Neural cell (in vitro differentiated cells): ENCODE results near the genes ATF1, SCN8A, TMDD1 and ANKRD33.

DNA sequence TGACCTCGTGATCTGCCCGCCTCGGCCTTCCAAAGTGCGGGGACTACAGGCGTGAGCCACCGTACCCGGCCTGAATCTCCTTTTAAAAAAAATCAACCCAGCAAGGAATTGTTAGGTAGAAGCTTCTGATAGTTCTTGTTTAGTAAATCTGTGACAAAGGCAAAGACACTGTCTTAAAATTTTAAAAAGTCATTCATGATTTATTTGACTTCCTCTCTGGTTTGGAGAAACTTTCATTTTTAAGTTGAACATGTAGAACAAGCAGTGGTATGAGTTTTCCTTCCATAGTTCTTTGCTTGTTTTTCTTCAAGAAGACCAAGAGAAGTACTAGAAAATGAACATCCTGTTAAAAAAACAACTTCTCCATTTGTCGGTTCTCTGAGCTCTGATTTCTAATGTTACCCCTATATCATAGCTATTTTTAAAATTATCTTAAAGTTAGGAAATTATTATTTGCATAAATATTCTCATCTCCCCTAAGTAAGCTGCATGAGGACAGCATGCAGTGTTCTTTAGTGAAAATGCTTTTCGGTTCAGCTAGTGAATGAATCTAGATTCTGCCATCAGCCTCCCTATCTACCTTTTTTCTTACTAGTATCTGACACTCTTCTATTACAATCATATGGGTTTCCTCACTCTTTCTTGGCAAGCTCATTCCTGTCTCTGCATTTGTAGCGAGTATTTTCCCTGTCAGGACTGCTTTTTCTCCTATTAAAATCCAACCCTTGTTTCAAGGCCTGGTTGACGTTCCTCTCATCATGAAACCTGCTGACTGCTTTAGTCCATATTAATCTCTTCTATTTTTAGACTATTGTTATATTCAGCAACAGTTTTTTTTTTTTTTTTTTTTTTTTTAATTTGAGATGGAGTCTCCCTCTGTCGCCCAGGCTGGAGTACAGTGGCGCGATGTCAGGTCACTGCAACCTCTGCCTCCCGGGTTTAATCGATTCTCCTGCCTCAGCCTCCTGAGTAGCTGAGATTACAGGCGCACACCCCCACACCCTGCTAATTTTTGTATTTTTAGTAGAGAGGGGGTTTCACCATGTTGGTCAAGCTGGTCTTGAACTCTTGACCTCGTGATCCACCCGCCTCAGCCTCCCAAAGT lies 15.8 kb downstream of the DIP2B start:
- RAMPAGE, long total RNA: no peak

DNA sequence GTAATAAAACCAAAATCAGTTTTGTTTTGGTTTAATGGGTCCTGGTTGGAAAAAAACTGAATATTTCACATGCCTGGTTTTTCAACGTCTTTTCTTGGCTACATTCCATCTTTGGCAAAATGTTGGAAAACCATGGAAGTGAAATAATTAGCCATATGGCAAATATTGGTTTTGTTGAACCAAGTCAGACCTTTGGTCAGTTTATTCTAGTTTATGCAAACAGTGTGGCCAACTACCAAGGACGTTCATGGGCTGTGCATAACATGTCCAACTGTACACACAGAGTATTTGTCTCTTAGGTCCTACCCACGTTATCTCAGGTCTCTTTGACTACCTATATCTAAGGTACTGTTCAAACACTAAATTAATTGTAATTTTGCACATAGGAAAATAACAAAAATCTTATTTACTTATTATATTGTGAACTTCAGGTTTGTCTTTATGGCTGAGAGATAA lies 22.3 kb downstream of the DIP2B start:
- RAMPAGE, long total RNA: no peak

DNA sequence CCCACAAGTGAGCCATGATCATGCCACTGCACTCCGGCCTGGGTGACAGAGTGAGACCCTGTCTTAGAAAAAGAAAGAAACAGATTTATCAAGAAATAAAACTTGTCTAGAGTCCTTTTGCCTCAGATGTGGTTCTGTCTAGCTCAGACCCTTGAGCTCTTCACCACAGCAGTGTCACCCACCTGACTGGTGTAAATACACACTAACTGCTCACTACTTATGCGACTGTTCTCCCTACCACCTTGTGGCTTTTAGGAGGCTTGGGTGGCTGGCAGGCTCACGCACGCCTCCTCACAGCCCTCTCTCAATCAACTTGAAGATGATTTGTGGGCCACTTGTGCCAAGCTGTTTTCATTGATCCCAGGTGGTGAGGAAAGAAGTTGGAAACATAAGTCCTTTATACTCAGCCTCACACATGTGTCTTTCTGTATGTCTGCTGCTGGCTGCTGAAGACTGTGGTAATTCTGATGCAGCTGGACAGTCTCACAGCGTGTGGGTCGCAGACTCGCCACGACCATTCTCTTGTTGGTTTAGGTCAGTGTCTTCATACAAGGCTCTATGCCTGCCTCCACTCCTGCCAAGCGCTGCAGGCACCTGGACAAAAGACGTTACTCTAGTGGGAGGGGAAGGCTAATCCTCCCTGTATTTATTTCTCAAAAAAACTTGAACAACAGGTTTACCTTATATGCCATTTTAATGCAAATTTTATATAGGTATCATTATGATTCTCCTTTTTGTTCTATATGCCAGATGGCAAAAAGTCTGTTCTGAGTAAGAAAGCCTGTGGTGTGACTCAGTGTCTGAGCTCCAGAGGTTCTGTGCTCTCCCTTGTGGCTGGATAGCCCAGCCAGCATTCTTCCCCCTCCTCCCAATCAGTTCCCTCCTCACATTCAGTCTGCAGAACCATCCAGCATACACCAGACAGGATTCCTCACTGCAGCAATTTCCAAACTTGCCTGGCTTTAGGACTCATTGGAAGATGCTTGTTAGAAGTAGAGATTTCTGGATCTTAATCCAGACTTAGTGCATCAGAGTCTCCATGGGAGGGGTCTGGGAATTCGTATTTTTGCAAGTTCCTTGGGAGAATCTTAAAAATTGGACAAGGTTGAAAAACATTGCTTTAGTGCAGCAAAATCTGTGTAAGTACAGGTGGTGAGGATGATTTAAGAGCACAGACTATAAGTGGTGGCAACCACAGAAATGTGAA lies 115.6 kb downstream of the DIP2B start:
- RAMPAGE, long total RNA: no peak

GRCh38 chr12:50659783-50660025 lies 104.2 kb upstream of the ATF1 start:
- RAMPAGE, long total RNA: no peak

DNA sequence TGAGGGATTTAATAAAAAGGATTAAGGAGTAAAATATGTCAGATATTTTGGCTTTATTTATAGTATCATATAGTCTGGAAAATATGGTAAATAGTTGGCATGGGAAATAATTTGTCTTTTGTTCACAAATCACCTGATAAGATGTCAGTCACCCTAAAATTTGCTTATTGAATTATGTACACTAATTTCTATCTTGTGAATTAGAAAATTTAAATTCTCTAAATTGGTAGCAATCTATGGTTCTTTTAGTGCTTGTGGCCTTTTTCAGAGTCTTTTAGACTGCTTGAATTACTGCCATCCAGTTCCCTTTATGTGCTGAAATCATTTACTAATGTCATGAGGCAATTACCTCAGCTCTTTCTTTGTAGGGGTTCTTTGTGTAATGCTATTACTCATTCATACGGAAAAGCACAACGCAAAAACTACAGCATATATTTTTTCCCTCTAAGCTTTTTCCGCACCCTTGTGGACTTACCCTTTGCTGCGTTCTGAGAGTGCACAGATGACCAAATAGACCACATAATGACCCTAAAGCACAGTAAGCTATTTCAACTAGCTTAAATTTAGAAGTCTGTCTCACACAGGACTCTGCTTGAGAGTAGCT lies 99.6 kb upstream of the ATF1 start:
- RAMPAGE, long total RNA: no peak

DNA sequence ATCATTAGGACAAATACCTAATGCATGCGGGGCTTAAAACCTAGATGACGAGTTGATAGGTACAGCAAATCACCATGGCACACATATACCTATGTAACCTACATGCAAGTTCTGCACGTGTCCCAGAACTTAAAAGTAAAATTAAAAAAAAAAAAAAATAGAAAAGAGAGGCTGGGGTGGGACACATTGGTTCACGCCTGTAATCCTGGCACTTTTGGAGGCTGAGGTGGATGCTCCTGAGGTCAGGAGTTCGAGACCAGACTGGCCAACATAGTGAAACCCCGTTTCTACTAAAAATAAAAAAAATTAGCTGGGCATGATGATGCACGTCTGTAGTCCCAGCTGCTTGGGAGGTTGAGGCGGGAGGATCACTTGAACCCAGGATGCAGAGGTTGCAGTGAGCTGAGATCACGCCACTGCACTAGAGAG lies 76.1 kb upstream of the ATF1 start:
- RAMPAGE, long total RNA: no peak

GRCh38 chr12:50763851-50764756 lies at the start of gene ATF1:
Gene ATF1, plus strand, starts transcription at chr12:50764101.
- RAMPAGE, long total RNA: start-site peak on the minus strand at chr12:50763900-50763968, 24 and 7 reads in 2 replicates; start-site peak on the plus strand at chr12:50764054-50764120, 352 and 113 reads in 2 replicates; start-site peak on the plus strand at chr12:50764223-50764289, 24 and 31 reads in 2 replicates; start-site peak on the plus strand at chr12:50764432-50764530, 62 and 60 reads in 2 replicates

- RAMPAGE, long total RNA: no peak
These were observed 577 bp downstream of the CSRNP2 start for GRCh38 chr12:51082535-51083502.

GRCh38 chr12:51218698-51218852 lies 713 bp upstream of the POU6F1 start:
- RAMPAGE, long total RNA: no peak

GRCh38 chr12:51389395-51390115 lies 1.7 kb downstream of the GALNT6 start:
- RAMPAGE, long total RNA: no peak

DNA sequence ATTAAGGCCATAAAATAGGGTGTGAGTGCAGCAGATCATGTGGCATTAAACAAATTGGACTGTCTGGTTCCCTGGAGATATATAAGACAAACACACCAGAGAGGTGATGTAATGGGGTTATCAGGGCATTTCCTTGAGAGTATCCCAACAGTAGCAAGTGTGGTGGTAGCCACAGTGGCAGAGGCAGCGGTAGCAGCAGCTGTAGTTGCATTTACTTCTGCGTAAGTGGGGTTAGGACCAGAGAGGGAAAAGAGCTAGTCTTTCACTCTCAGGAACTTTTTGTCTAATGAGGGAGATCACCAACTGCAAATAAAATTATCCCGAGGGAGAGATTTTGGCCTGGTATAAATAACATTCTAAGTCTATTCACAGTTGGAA lies 14.7 kb upstream of the GALNT6 start:
- RAMPAGE, long total RNA: no peak

GRCh38 chr12:51441854-51442208 lies 17.2 kb downstream of the SLC4A8 start:
- RAMPAGE, long total RNA: no peak

DNA sequence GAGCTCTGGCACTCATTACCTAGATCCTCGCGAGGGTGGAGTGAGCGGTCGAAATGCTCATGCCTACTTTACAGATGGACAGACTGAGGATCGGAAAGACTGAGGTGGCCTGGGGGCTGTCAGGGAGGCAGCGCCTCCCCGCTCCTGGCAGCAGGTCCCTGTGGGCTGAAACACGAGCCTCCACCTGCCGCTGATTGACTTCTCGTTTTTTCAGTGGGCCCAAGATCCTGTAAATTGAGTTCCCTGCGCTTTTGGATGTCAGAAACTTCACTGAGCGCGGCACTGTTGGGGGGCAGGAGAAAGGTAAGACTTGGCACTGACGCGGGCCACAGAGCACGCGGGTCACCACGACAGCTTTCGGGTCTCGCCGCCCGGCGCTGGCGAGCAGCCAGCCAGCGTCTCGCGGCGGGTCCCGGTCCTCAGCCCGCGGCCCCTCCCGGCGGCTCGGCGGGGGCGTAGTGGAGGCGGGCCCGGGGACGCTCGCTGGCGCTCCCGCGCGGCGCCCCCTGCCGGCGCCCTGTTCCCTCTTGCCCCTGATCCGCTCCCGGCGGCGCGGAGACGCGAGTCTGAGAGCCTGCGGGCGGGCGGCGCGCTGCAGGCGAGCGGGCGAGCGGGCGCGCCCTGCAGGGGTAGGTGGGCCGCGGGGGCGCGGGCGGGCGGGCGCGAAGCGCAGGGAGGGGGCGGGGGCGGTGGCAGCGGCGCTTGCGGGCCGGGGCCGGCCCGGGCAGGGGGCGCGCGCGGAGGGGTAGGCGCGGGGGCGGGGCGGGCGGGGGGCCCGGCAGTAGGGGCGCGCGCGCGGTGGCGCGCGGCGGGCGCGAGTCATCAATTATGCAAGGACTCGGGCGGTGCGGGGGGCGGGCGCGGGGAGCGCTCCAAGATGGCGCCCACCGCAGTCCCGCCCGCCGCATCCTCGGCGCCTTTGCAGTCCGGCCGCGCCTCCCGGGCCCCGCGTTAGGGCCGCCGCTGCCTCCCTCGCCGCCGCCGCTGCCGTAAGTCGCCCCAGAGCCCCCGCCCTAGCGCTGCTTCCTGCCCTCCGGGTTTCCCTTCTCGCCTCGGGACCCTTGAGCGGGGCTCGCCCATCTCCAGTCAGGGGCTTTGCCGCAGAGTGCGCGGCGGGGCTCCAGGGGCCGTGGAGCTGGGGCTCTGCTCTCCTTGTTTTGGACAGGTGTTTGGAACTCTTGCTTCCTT lies at the start of gene SCN8A:
TSS of gene SCN8A (plus strand) at position 863 of the 1,188 bp plus-strand sequence.
- RAMPAGE, long total RNA: no peak

- RAMPAGE, long total RNA: no peak
These were observed at the start of gene TMDD1 for GRCh38 chr12:51813868-51815264. Gene TMDD1, minus strand, starts transcription at chr12:51814925.

- RAMPAGE, long total RNA: no peak
These were observed 6.5 kb upstream of the TMDD1 start for GRCh38 chr12:51821365-51821535.

DNA sequence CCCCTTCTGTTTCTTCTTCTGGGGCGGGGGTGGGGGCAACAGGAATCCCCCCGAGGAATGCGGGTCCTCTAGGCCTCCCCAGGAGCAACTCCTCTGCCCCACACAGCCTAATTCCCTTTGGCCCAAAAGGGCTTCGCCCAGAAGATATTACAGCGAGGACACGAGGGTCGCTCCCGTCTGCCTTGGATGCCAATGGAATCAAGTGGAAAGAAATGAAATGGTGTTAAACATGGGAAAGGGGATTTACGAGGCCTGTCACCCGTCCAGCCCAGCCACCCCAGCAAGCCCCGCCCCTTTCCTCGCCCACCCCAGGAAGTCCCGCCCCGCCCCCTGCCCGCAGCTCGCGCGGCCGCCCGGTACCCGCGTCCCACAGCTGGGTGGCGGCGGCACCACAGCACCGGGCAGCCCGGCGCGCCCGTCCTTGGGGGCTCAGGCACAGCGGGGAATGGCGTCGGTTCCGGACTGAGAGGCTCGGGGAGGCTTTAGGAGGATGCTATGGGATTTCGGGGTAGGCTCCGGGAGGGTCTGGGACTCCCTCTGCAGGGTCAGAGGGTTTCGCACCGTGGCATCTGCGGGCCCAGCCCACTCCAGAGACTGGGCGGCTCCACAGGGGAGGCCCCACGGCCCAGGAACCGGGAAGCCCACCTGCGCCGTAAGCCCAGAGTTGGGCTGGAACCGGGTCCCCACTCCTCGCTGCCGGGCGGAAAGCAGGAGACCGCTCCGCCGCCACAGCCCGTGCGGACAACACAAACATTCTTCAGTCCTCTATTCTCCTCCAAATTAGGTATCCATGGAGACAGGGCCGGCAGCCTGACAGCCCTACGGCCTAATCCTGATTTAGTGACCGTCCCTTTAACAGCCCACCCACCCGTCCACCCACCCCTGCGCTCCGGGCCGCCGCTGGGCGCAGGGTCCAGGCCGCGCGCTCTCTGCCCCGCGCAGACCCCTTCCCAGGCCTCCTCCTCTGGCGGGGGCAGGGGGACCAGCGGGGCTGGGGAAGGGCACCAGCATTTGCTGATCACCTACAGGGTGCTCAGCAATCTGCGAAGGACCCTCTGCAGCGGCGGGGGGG lies 1.5 kb downstream of the FIGNL2 start:
- RAMPAGE, long total RNA: no peak

DNA sequence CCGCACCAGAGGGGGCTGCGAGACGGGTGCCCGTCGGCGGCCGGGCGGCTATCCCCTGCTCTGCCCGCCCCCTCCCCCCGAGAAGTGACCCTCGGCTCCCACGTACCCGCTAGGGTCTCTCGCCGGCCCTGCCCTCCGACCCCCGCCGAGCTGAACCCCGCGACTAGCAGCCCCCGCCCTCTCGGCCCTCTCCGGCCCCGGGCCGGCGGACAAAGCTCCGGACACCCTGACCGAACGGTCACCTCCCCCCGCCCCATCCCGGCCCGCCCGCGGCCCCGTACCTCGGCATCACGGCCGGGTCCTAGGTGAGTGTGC lies 302 bp downstream of the FIGNL2 start:
- RAMPAGE, long total RNA: no peak

GRCh38 chr12:51863273-51864496 lies 15.2 kb upstream of the FIGNL2 start:
- RAMPAGE, long total RNA: no peak

- RAMPAGE, long total RNA: no peak
These were observed 16.3 kb upstream of the FIGNL2 start for GRCh38 chr12:51864804-51865295.

DNA sequence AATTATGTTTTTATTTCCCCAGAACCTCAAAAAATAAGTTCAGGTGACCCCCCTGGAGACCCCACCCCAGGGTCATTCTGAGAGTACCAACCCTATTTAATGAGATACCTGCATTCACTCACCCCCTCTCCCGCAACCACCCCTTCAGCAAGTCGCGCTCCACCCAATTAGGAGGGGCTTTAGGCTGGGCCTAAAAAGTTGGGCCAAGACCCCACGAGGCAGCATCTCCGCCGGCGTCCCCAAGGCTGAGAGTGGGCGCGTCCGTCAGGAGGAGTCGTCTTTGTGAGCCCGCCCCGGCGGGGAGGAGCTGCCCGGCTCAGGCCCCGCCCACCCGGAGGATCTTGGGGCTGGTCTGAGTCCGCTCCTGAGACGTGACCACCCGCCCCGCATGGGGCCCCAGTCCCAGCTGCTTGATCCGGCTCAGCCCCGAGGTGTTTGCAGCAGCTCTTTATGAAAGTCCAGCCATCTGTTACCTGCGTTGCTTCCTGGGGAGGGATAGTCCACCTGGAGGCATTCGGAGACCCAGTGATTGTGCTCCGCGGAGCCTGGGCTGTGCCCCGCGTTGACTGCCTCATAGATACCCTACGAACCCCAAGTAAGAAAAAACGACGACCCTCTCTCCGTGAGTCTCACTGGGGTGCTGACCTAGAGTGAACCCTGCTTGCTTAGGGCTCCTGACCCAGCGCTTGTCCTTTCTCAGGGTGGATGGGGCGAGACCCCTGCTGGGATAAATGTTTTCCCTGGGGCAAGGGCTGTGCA lies at the start of gene ANKRD33:
TSS of gene ANKRD33 (plus strand) at position 367 of the 759 bp plus-strand sequence.
- RAMPAGE, long total RNA: no peak